ENCODE measurements around the genes ZNF280B, PRAME and DRICH1.

DNA sequence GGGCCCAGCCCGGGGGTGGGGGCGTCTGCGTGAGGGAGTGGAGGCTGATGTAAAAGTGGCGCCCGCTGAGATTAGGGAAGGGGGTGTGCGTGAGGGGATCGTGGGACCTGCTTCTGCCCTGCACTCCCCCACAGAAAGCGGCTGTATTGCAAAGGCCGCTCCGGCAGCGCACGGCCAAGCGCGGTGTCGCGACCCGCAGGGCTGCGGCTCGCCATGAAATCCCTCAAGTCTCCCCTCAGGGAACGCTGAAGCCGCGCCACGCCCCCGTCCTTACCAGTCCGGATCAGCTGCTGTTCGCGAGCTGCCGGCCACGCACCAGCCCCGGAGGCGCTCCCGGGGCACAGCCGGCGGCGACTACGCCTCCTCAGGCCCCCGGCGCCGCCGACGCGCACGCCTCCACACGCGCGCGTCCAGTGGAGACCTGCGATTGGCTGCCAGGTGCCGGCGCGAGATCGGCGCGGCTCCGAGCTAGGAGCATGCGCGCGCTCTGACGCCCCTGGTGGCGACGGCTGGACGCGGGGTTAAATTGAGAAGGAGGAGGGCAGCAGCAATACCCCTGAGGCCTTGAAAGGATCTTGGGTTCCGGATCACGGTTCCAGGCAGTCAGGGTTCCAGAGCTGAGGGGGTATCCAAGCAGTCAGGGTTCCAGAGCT, at the start of gene ZNF280B:
TSS of gene ZNF280B (minus strand) at position 358 of the 653 bp plus-strand sequence.
- PRO-cap, 3 experiments = no peak in any of the 3 experiments
- RAMPAGE, long total RNA = start-site peak on the minus strand centred at position 351 of the sequence, 32 bp wide, 24 and 15 reads in 2 replicates
- RRBS, 2 experiments = 2% methylated on average over 26 to 33 of the region's 65 CpGs

GRCh38 chr22:22558902-22559827, at the start of gene PRAME:
TSS of gene PRAME (minus strand) at chr22:22559265.
- PRO-cap, 3 experiments = no peak in any of the 3 experiments
- RAMPAGE, long total RNA = no peak
- RRBS, 2 experiments = 35 to 39% methylated on average over 3 to 4 of the region's 41 CpGs

DNA sequence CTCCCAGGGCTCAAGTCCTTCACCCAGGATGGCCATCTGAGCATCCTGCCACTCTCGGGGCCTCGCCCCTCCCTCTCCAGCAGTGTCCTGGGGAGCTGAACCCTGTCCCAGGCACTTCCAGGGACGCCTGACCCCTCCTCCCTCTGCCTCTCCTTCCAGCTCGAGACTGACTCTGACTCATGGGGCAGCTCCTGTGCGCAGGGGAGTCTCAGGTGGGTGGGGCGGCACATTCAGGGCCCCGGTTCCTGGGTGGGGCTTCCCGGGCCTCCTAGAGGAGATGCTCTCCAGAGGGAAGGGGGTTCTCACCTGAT, 77.1 kb upstream of the IGLL5 start:
- PRO-cap, 3 experiments = no peak in any of the 3 experiments
- RAMPAGE, long total RNA = no peak
- RRBS, 2 experiments = no CpG with 5 or more reads among the region's 8 CpGs

DNA sequence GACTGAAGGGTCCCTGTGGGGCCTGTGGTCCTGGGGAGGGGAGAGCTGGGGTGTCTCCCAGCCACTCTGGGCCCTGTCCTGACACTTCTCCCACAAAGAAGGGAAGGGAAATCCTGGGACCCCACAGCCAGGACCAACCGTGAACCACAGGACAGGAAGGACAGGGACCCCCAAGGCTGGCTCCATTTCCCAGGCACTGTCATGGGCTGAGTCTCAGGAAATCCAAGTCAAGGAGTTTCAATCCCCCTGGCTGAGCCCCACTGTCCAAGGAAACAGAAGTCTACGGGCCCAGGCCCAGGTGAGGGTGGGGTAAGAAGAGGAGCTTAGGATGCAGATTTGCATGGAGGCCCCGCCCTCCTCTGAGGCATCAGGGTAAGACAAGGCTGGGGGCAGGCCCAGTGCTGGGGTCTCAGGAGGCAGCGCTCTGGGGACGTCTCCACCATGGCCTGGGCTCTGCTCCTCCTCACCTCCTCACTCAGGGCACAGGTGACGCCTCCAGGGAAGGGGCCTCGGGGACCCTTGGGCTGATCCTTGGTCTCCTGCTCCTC, 31.4 kb upstream of the IGLL5 start:
- PRO-cap, 3 experiments = no peak in any of the 3 experiments
- RAMPAGE, long total RNA = no peak
- RRBS, 2 experiments = no CpG with 5 or more reads among the region's 7 CpGs

- PRO-cap, 3 experiments = no peak in any of the 3 experiments
- RAMPAGE, long total RNA = no peak
- RRBS, 2 experiments = no CpG with 5 or more reads among the region's 7 CpGs
These were observed 11.7 kb downstream of the IGLL5 start for GRCh38 chr22:22899237-22899879.

- PRO-cap, 3 experiments = no peak in any of the 3 experiments
- RAMPAGE, long total RNA = no peak
- RRBS, 2 experiments = no CpG with 5 or more reads among the region's 16 CpGs
These were observed 13.3 kb downstream of the IGLL5 start for GRCh38 chr22:22900734-22901492.

- PRO-cap, 3 experiments = no peak in any of the 3 experiments
- RAMPAGE, long total RNA = no peak
- RRBS, 2 experiments = no CpG with 5 or more reads among the region's 5 CpGs
These were observed 14.5 kb downstream of the IGLL5 start for GRCh38 chr22:22902073-22902541.

- PRO-cap, 3 experiments = no peak in any of the 3 experiments
- RAMPAGE, long total RNA = no peak
- RRBS, 2 experiments = no CpG with 5 or more reads among the region's 6 CpGs
These were observed 17.1 kb downstream of the IGLL5 start for GRCh38 chr22:22904639-22905176.

DNA sequence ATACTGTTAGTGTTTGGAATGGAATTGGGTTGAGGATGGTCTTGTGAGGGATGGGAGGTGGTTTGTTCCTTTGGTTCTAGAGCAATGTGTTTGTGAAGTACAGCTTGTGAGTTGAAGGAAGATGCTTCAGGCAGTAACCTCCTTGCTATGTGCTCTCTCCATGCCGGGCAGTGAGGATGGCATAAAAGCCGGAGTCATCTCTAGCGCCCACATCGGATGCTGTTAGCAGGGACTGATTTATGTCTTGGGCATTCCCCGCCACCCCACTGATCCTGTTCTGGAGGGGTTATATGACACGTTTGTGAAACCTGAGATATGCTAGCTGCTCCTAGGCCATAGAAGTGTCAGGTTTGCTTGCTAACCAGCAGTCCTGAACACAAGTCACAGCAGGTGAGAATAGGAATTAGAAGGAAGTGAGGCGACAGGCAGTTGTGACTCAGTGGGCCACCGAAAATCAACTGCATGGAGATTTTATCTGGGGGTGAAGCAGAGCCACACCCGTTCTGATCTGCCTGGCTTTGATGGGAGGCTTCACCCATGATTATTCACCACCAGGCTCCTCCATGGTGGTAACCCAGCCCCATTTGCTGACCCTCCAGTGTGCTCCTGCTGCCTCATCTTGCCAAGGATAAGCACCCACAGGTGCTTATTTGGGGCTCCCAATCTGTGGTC, 2.2 kb downstream of the BCR start:
- PRO-cap, 3 experiments = no peak in any of the 3 experiments
- RAMPAGE, long total RNA = no peak
- RRBS, 2 experiments = no CpG with 5 or more reads among the region's 9 CpGs

GRCh38 chr22:23192608-23192931, 12.3 kb downstream of the BCR start:
- PRO-cap, 3 experiments = no peak in any of the 3 experiments
- RAMPAGE, long total RNA = no peak
- RRBS, 2 experiments = no CpG with 5 or more reads among the region's 4 CpGs

DNA sequence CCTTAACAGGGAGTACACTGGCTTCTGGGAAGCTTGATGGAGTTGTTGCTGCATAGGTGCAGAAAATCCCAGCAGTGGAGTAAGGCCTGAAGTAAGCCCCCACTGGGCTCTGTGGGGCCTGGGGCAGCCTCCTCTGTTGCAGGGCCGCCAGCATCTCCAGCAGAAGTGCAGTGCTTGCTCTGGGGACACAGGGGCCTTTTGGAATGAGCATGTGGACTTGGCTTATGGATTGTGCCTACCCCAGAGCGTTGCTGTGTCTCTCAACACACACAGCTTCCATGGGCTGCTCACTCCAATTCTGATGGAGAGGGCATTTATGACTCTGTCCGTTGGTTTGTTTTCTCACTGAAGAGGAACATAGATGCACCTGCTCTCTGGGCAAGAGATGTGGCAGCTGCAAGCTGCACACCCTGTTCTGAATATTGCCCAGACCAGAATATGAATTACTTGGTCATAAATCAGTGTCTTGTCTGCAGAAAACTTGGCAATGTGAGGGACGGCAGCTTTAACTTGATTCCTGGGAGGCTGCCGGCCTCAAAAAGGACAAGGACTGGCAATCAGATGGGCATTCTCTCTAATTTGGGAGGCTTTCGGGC, 32.2 kb downstream of the BCR start:
- PRO-cap, 3 experiments = no peak in any of the 3 experiments
- RAMPAGE, long total RNA = no peak
- RRBS, 2 experiments = no CpG with 5 or more reads among the region's 6 CpGs

- PRO-cap, 3 experiments = no peak in any of the 3 experiments
- RAMPAGE, long total RNA = no peak
- RRBS, 2 experiments = no CpG with 5 or more reads among the region's 10 CpGs
These were observed 89.8 kb downstream of the BCR start for GRCh38 chr22:23270003-23270514.

DNA sequence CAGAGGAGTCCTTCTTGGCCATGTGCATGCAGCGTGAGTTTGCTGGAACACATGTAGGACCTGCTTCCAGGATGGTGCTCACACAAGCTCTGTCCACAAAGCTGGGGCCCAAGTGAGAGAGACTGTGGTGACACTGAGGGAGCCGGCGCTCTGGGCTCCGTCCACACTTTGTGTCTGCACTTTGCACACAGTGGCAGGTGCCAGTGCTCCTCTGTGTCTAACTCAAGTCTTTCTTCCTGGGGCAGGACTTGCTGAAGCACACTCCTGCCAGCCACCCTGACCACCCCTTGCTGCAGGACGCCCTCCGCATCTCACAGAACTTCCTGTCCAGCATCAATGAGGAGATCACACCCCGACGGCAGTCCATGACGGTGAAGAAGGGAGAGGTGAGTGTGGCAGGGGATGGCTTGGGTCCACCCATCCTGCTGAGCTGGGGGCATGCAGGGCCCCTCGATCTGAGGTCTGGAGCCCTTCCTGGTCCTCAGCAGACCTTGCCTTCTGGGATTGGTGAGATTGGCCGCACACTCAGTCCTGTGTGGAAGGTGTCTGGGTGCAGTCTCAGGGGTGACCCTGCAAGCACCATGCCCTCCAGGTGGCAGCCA, 93.2 kb downstream of the BCR start:
- PRO-cap, 3 experiments = no peak in any of the 3 experiments
- RAMPAGE, long total RNA = no peak
- RRBS, 2 experiments = no CpG with 5 or more reads among the region's 11 CpGs

DNA sequence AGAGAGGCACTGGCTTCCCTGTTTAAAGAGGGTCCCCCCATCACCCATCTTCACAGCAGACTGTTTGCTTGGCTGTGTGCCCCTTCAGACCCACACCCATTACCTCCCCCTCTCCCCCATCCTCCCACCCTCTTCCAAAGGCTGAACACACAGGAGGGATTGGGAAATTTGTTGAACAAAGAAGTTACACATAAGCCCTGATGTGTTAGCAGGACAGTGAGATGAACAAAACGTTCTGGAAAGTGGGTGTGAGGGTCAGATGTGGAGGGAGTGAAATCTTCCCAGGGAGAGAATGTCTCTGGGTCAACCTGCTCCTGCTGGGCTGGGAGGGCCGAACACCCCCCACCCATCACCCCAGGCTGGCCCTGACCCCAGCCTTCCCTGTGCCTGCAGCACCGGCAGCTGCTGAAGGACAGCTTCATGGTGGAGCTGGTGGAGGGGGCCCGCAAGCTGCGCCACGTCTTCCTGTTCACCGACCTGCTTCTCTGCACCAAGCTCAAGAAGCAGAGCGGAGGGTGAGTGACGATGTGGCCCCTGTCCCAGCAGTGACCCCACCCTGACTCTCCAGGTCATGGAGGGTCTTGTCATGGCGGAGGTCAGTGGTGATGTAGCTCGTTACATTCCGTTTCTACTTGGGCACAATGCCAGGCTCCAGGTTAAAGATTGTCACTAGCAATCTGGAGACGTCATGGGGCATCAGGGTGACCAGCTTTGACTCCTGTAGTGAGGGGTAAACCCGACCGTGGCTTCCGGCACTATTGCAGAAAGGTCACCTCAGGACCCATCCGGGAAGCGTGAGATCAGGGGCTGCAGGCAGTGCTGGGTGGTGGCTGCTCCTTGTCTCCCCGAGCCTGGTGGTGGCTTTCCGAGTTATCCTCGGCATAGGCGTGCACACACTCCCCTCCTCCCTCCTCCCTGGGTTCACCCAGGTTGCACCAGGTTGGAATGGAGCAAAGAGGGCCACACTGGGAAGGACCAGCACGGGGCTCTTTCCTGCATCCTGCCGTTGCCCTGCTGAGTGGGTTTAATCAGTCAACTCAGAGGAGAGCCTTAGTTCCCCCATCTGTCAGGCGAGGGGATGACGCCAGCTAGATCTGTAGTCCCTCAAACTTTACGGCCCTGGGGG, 103.6 kb downstream of the BCR start:
- PRO-cap, 3 experiments = no peak in any of the 3 experiments
- RAMPAGE, long total RNA = no peak
- RRBS, 2 experiments = 83 to 100% methylated on average over 1 of the region's 27 CpGs

DNA sequence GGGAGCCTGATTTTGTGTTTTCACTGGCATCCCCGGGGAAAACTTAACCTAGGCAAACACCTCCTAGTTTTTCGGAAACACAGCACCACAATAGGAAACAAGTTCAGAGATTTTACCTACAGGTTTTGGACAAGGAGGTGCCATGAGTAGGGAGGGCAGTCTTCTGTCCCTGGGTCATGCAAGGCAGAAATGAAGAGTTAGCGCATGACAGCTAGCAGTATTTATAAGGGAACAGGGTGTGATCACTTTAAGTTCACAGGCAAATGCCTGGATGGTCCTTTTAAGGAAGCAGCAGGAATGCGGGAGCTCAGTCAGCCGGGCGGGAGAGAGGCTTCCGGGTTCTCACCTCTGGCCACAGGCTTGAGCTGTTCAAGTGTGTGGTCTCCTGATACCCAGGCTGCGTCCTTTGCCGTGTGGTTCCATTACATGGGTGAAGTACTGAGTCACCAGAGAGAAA, 105.3 kb downstream of the BCR start:
- PRO-cap, 3 experiments = no peak in any of the 3 experiments
- RAMPAGE, long total RNA = no peak
- RRBS, 2 experiments = no CpG with 5 or more reads among the region's 9 CpGs

DNA sequence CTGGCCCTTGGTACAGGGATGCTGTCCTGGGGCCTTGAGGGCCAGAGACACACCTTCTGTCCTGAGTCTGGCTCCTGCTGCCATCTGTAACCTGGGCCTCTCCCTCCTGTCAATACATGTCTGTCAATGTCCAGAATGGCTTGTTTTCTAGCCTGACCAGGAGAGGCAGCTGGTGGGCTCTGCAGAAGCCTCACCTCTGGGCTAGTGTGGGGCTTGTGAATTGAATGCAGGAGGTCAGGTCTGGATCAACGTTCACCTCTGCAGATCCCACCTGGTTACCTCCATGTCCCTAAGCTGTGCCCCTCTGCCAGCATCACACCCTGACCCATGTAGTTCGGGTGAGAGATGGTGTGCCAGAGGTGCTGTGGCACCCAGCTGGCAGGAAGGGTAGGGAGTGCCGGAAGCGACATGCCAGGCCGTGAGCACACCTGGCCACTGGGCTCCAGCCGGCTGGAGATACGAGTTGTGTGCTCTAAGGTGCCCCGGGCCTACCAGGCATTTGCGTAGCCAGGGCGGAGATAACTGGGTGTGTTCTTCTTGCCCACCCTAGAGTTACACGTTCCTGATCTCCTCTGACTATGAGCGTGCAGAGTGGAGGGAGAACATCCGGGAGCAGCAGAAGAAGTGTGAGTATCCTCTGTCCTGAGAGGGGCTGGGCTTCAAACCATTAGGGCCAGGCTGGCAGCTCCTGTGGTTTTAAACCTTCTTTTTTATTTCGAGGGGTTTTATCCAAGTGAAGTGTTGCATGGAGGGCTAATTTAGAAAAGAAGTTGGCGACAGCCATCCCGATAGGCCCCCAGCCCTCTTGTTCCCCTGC, 107.4 kb downstream of the BCR start:
- PRO-cap, 3 experiments = no peak in any of the 3 experiments
- RAMPAGE, long total RNA = no peak
- RRBS, 2 experiments = 93 to 94% methylated on average over 10 of the region's 16 CpGs

GRCh38 chr22:23305813-23306335, 125.6 kb downstream of the BCR start:
- PRO-cap, 3 experiments = no peak in any of the 3 experiments
- RAMPAGE, long total RNA = no peak
- RRBS, 2 experiments = 22 to 39% methylated on average over 1 of the region's 13 CpGs

- PRO-cap, 3 experiments = no peak in any of the 3 experiments
- RAMPAGE, long total RNA = no peak
- RRBS, 2 experiments = no CpG with 5 or more reads among the region's 19 CpGs
These were observed 75.8 kb downstream of the IGLL1 start for GRCh38 chr22:23504103-23504922.

DNA sequence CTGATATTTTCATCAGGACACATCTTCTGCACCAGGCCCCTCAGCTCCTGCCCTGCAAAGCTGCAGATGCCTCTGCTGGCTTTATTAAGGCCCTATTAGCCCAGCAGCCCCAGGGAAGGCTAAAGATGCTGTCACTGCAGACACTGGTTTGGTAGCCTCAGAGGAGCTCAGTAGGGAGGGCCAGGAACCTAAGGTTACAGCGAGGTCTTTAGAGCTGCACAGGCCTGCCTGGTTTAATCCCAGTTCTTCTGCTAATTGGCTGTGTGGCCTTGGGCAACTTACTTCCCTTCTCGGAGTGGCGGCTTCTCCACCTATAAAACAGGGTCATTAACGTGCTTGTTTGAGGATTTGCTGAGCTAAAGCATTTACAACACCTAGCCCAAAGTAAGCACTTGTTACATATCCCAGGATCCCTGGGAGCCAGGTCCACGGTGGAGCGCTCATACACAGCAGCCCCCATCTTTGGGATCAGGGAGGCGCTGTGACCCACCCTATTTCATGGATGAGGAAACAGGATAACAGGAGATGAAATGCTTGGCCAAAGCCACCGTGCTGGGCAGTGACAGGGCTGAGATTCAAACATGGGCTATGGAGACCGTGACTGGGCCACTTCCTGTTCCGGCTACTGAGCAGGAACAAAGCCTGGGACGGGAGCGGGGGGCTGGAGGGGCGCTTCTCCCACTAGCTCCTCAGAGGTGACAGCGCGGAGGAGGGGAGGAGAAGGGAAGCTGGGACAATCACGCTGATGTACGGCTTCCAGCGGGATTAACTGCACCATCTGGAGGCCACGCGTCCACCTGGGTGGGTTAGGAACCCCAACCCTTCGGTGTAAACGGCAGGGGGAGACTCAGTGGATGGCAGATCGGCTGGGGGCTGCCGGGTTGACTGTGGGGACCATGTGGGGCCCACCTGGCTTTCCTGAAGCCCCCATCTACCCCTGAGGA, 61.5 kb downstream of the IGLL1 start:
- PRO-cap, 3 experiments = no peak in any of the 3 experiments
- RAMPAGE, long total RNA = no peak
- RRBS, 2 experiments = no CpG with 5 or more reads among the region's 24 CpGs

DNA sequence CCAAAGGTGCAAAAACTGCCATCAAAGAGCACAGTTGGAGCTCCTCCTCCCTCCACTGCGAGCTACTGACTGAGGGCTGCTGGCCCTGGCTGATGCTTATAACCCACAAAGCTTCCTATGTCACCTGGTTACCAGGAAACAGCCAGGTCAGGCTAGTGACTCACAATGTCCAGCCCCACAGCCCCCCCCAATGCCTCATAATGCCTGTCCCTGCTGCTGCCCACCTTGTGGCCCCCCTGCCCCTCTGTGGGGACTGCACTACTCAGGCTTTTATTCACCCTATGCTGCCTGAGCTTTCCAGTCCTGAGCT, at the start of gene DRICH1:
TSS of gene DRICH1 (minus strand) at position 71 of the 310 bp plus-strand sequence.
- PRO-cap, 3 experiments = no peak in any of the 3 experiments
- RAMPAGE, long total RNA = no peak
- RRBS, 2 experiments = no CpG with 5 or more reads among the region's 1 CpG

Measured in skeletal muscle tissue (tissue), 7 donors.